ENCODE results near the genes CLEC6A and CLEC4D.

GRCh38 chr12:8145880-8146448 lies 10.9 kb upstream of the ZNF705A start:
- PRO-cap, result no peak
- RRBS, result no CpG with 5 or more reads among the region's 15 CpGs

DNA sequence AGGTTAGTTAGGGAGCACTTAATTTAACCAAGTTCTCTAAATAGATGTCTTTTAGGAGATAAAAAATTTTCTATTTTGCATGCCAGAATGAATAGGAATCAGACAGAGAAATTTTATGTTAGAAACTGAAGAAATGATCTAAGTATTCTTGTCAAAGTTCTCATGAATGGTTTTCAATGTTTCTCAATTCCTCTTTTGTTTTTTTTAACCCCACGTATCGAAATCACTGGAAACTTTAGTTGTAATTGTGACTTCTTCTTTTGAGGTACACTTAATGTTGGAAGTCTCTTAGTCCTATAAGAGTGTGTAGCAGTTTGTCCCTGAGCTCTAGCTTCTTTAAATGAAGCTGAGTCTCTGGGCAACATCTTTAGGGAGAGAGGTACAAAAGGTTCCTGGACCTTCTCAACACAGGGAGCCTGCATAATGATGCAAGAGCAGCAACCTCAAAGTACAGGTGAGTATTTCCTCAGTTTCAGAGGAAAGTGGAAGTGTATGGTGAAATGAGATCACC lies at the start of gene CLEC6A:
TSS of gene CLEC6A (plus strand) at position 274 of the 511 bp plus-strand sequence.
- PRO-cap, result no peak
- RRBS, result no CpG with 5 or more reads among the region's 2 CpGs

GRCh38 chr12:8513397-8513643 lies at the start of gene CLEC4D:
Gene CLEC4D, plus strand, starts transcription at chr12:8513503.
- PRO-cap, result no peak
- RRBS, result no CpG with 5 or more reads among the region's 3 CpGs

DNA sequence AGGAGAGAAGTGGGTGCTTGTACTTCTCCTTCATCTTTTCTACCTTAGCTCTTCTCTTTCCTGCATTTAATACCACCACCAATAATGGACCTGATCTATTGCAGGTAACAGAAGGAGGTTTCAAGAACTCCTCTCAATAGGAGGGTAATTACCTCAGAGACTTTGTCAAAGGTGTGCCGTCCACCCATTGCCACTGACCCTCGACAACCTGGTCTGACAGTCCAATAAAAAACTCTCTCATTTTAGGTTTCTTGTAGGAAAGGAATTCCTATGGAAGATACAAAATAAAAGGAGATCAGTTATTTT lies 4.8 kb downstream of the CLEC4E start:
- PRO-cap, result no peak
- RRBS, result no CpG with 5 or more reads among the region's 2 CpGs

DNA sequence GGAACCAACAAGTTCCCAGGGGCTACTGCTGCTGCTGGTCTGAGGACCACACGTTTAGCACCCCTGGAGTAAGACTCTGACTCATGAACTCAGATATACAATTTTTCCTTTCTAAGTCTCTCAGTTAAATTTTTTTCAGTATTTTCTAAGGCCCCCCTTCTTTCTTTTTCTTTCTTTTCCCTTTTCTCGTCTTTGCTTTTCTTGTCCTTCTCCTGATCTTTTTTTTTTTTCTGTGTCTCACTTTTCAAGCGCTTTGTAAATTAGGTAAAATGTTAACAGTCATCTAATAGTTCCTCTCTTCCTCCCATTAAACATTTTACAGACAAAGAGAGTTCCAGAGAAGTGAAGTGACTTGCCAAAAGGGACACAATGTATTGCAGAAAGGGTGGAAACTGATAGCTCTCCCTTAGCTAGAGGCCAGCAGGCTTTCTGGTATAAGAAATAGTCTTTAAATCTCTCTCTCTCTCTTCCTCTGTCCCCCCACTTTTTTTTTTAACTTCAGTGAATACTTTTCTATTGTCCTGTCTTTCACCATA lies 470 bp downstream of the CLEC4E start:
- PRO-cap, result no peak
- RRBS, result no CpG with 5 or more reads among the region's 3 CpGs

- PRO-cap, result no peak
- RRBS, result no CpG with 5 or more reads among the region's 6 CpGs
These were observed 11.7 kb downstream of the RIMKLB start for GRCh38 chr12:8709297-8710024.

- PRO-cap, result no peak
- RRBS, result no CpG with 5 or more reads among the region's 19 CpGs
These were observed 34.2 kb upstream of the A2ML1 start for GRCh38 chr12:8788126-8788643.

DNA sequence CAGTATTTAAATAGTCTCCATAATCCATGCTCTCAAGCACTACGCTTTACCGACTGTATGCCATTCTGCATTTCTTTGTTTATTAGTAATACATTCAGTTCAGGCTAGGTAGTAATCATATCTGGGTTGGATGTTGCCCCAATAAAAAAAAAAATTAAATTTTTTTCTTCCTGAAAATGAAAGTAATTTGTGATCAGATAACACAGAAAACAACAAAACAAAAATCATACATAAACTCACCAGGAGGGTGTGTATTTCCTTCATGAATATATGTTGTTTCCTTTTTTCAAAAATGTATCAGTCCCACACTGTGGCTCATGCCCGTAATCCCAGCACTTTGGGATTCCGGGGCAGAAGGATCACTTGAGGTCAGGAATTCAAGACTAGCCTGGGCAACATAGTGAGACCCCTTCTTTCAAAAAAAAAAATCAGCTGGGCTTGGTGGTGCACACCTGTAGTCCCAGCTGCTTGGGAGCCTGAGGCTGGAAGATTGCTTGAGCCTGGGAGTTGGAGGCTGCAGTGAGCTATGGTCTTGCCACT lies 1.5 kb upstream of the M6PR start:
- PRO-cap, result no peak
- RRBS, result no CpG with 5 or more reads among the region's 4 CpGs

DNA sequence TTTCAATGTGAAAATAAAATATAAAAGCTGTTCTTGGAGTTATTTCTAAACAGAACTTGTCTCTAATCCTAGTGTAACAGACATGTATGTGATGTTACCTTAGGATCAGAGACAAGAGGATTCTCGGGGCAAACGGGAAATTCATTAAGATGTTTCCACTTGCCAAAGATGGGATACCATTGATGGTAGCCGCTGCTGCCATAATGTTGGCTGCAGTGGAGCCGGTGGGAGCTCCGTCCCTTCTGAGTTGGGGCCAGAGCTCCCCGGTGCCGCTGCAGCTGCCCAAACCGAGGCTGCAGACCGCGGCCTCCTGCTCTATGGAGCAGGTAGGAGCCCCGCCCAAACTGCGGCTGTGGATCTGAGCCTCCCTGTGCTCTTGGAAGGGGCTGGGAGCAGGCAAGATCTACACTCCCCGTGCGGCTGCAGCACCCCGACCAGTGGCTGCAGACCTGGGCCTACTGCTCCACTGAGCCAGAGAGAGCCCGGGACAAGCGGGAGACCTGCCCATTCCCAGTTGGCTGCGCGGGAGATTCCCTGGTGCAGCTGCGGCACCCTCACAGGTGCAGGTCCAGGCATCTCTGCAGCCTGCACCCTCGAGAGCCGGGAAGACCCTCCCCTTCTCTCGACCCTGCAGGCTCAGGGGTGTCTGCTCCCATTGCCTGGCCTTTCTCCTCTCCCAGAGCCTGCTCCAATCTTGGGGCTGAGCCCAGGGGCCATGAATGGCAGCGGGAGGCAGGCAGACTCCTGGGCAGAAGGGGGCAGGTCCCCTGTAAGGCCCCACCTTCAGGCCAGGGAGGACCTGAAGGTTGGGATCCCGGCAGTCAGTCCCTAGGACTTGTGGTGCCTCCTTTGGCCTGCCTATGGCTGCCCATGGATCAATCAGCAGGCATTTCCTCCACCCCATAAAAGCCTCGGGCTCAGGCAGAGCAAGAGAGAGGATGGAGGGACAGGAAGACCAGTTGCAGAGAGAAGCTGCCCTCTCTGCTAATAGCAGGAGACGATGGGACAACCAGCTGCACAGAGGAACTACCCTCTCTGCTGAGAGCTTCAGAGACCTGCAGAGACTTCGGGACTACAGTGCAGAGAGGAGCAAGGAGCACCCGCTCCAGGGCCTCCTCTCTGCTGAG lies 8.7 kb upstream of the A2M start:
- PRO-cap, result no peak
- RRBS, result 92% methylated on average over 4 of the region's 29 CpGs

DNA sequence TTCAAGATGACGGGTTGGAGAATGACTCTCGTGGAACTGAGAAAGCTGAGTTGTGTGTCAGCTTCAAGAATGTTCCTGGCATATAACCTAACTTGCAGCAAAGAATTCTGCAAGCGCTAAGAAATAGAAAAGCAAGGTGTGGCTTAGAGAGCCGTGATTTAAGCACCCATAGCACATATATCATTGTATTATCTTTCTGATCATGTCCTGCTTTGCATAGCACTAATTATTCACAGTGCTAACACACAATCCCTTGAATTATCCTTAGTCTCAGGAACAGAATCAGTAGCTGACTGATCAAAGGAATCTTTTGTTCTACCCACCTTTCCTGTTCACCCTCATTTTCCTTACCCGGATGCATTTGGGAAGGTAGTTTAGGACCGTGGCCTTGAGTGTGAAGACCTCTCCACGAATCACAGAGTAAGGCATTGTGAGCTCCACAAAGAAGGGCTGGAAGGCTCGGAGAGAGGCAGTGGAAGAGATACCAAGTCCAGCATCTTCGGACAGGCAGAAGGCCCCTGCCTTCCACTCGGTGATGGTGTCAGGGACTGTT lies 43.3 kb downstream of the PZP start:
- PRO-cap, result no peak
- RRBS, result no CpG with 5 or more reads among the region's 10 CpGs

DNA sequence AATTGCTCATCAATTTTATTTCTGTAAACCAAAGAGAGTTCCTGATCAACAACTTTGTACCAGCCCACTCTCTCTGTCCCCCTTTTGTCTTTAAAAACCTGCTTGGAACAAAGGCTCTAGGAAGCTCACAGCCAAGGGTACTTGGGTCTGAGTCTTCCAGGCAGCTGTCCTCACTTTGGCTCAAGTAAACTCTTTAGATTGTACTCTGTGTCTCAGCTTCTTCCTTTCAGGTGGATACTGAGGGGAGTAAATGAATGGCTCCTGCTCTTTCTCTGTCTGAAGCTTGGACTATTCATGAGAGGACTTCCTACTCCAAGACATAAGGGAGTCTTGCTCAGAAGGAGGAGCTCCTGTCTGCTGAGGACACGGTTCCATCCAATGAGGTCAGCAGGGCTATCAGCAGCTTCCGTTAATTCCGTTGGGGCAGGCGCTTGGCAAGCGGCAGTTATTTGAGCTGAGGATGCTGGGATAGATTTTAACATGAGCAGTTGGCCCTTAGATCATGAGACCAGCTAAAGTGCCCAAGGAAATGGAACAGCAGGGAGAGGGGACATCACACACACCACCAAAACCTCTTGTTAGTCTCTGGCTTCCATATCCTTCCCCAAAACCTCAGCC lies 138.5 kb upstream of the PZP start:
- PRO-cap, result no peak
- RRBS, result no CpG with 5 or more reads among the region's 5 CpGs

GRCh38 chr12:9642716-9643055 lies 26.8 kb upstream of the CLEC2D start:
- PRO-cap, result no peak
- RRBS, result no CpG with 5 or more reads among the region's 7 CpGs

- PRO-cap, result no peak
- RRBS, result 3% methylated on average over 2 of the region's 8 CpGs
These were observed 22.2 kb upstream of the CLEC2D start for GRCh38 chr12:9647264-9647786.

DNA sequence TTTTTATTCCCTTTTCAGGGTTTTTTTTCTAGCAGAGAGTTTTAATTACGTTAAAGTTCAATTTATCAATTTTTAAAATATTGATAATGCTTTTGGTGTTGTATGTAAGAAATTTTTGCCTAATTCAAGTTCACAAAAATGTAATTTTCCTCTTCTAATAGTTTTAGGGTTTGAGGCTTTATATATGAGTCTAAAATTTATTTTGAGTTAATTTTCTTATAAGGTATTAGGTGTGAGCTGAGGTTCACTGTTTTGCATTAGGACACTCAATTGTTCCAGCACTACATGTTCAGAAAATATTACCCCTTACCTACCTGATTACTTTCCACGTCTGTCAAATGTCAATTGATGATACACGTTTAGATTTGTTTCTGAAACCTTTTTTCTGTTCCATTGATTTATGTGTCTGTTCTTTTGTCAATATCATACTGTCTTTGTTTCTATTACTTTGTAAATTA lies 17.4 kb upstream of the CLEC2D start:
- PRO-cap, result no peak
- RRBS, result no CpG with 5 or more reads among the region's 3 CpGs

- PRO-cap, result no peak
- RRBS, result no CpG with 5 or more reads among the region's 6 CpGs
These were observed 18.8 kb downstream of the CD69 start for GRCh38 chr12:9741743-9742371.

- PRO-cap, result no peak
- RRBS, result no CpG with 5 or more reads among the region's 7 CpGs
These were observed 21.9 kb downstream of the CLEC9A start for GRCh38 chr12:10052215-10052925.

GRCh38 chr12:10153336-10154122 lies 18.4 kb downstream of the OLR1 start:
- PRO-cap, result unidirectional peak, plus-strand start at chr12:10153461; unidirectional peak, plus-strand start at chr12:10153559; unidirectional peak, minus-strand start at chr12:10154019
- RRBS, result no CpG with 5 or more reads among the region's 46 CpGs

DNA sequence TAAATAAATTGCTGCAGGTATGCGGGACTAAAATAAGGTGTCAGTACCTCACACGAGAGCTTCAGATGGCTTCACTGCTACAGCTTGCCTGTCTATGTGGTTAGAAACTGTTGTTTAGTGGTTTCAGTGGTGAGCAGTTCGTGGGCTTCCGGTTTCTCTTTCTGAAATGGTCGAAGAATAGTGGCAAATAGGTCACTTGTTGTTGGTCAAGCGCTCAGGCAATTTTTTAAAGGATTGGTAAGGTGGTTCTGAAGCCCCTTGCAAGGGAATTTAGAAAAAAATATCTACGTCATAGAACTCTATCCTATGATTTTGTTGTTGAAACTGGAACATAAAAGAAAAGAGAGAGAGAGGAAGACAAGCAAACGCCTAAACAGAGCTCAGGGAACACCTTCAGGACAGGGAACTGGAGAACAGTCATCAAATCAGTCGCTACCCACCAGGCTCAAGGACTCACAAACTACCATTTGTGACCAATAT lies 31.3 kb downstream of the GABARAPL1 start:
- PRO-cap, result no peak
- RRBS, result no CpG with 5 or more reads among the region's 9 CpGs

GRCh38 chr12:10362593-10363518 lies 27.0 kb downstream of the KLRK1 start:
- PRO-cap, result no peak
- RRBS, result no CpG with 5 or more reads among the region's 8 CpGs

DNA sequence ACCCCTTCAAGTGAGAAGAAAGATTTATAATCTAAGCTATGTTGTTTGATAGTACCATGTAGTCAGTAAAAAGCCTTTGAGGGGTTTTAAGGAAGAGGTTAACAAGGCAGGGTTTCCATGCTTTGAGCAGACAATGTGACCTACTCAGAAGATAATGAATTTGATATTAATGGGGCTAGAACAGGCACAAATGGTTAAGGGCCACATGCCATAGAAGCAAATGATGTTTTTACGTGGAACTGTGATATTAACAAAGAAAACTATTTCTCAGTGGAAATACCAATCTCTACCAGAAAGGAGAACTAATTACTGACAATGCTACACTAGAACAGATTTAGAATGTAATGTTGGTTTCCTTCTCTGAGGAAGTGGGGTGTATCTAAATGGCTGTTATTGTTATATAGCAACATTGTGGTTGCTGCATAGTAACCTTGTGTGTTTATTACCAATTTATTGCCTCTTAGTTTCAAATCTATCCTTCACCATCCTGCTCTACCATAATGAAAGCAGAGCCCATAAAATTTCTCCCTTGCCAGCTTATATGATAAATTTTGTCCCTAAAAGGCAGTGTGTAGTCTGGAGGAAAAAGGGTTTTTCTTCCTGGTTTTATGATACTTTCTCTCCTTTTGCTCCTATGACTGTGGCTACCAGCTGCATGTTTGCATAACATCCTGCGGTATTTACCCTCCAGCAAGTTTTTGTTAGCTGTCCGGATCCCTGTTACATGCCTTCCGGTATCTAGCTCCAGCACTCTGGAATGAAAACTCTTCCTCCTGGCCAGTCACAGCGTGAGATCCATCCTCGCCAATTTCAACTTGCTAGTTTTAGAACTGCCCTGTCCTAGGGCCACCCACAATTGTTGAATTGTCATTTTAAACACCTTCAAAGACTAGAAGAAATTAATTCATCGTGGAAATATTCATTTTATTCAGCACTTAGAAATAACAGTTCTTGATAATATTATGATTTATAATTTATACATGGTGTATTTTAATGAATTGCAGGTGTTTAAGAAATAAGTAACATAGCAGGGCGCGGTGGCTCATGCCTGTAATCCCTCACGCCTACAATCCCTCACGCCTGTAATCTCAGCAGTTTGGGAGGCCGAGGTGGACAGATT lies 5.7 kb upstream of the KLRK1 start:
- PRO-cap, result bidirectional peak, plus-strand start at position 757 of the sequence, minus-strand start at position 599 of the sequence
- RRBS, result no CpG with 5 or more reads among the region's 12 CpGs

Measured in Caco-2 (cell line).